Thoracic aorta endothelial cell (primary cell): ENCODE measurements around a stretch of chr6.

GRCh38 chr6:2299081-2300035, 54.0 kb upstream of the GMDS start:
- CAGE, long polyA plus RNA, result no peak

DNA sequence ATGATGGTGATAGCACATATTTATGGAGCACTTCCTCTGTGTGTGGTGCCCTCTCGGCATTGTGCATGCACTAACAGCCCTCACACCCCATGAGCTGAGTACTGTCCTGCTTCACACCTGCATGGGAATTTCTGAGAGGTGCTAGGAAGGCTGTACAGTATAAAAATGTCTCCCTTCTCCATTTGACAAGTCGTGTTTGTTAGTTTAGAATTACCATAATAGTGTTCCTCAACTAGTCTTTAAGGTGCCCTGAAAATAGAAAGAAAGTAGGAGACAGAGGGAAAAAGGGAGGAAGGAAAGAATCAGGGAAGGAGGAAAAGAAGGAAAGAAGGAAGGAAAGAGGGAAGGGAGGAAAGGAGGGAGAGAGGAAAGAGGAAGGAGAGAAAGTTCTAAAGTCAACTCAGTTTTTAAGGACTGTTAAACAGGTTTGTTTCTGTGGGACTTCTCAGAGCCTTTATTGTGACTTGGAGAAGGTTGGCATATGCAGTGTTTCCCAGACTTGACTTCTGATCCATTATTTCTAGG, 132.5 kb upstream of the GMDS start:
- CAGE, long polyA plus RNA, result no peak

DNA sequence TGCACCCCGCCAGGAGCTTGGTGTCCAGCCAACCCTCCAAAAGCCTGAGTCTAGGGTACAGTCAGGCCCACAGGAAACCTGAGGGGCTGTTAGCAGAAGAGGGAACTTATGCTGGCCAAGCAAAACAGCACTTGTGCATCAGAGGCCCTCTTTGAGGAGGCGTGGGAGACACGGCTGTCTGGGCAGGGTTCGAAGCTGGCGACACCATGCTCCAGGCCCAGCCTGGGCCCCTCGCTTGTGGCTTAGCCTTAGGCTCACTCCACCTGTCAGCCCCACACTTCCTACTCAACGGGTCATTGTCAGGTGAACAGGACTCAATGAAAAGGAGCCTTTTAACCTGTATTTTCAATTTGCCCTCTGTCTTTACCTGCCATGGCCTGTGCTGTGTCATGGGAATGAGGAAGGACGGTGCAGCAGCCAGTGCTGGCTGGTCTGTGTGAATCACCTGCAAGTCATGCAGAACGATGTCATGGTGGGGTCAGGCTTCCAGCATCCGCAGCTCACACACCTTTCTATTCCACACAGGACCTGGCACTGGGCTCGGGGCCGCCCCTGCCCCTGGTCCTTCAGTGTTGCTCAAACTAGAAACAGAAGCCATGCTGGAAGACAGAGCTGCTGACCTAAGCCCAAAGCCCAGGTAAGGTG, 188.6 kb upstream of the GMDS start:
- CAGE, long polyA plus RNA, result no peak

DNA sequence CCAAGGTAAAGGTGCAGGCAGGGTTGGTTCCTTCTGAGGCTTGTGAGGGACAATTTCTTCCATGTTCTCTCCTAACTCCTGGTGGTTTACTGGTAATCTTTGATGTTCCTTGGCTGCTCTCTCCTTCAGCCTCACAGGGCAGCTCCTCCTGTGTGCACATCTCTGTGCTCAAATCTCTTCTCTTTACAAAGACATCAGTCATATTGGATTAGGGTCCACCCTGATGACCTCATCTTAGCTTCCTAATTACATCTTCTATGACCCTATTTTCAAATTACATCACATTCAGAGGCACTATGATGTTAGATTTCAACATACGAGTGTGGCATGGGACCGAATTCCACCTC, 216.5 kb downstream of the MYLK4 start:
- CAGE, long polyA plus RNA, result no peak

GRCh38 chr6:2623166-2623861, 127.4 kb downstream of the MYLK4 start:
- CAGE, long polyA plus RNA, result no peak

DNA sequence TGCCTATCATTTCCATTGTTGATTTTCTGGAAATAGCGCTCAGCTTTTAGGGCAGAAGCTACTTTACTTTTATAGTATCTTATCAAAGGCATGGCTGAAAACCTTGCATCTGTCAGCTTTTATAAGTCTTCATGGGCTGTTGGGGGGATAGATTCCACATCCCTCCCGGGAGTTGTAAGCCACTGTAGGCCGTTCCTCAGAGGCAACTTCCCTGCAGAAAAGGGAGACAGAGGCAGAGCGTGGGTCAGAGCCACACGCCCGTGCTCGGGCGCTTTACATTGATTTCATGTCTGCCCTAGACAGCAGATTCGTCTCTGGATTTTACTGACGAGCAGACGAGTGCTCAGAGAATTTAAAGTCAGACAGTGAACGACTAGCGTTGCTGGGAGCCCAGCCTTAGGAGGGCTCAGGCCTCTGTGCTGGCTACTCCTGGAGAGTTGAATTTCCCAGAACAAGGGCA, 126.8 kb downstream of the MYLK4 start:
- CAGE, long polyA plus RNA, result no peak

DNA sequence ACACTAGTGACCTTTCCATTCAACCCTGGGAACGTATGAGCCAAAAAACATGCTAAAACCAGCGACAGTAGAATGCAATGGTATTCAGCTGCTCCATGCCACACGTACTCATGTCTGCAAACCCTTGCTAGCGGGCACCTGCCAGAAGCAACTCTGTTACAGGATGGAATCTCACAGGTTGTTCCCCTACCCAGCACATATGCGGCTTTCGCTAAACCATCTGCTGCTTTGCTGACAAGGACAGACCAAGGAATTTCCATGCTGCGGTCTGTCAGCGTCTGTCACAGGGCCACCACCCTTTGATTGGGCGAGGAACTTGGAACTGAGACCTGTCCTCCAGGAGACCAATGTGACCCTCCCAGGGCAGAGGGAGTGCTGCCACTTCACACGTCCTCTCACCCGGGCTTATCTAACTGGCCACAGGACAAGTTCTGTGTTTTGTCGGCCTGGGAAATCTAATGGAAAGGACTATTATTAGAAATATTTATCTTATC, 16.6 kb downstream of the MYLK4 start:
- CAGE, long polyA plus RNA, result no peak

DNA sequence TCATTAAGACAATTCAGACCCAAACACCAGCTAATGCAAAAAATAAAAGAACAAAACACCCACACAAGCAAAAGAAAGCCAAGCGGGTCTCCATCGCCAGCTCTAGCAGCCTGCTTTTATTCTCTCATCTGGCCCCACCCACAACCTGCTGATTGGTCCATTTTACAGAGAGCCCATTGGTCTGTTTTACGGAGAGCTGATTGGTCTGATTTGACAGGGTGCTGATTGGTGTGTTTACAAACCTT, 2.3 kb upstream of the WRNIP1 start:
- CAGE, long polyA plus RNA, result no peak

DNA sequence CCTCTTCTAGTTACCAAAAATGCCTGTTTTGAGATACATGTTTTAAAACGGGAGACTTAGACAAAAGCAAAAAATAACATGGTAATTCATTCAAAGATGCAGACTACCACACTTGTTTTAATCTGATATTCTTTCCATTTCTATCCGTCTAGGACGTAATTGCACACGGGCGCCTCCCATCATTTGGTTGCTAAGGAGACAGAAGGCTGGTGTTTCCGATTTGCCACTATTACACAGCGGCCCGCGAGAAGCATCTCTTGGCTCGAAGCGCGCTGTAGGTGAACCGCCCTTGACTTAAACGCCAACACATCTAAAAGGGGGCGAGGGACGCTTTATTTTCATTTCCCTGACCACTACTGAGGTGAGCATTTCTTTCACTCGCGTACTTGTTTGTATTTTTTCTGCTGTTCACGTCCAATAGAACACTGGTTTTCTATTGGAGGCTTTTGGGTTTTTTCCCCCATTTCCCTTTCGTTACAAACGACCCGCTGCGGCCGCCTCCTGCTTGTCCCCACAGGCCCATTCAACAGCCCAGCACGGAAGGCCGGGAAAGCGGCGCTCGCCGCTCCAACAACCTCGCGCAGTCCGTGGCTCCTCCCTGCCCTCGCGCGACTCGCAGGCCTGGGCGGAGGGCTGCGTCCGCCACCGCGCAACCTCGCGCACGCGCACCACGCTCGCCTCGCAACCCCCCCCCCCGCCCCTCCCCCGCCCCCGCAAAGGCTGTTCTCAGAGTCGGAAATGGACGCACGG, 520 bp upstream of the WRNIP1 start:
- CAGE, long polyA plus RNA, result no peak

GRCh38 chr6:2838502-2838701, 3.3 kb downstream of the SERPINB1 start:
- CAGE, long polyA plus RNA, result no peak

DNA sequence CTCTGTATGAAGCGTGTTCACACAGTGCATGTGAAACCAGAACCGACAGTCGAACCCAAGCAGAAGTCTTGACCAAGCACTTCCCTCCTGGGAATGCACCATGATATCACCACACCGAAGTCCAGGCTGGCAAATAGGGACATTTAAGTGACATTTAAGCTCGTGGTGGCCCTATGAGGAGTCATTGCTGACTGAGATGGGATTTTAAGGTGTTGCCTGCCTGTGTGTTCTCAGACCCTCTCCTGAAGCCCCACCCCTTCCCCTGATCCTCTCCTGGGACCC, 11.3 kb upstream of the SERPINB1 start:
- CAGE, long polyA plus RNA, result no peak

DNA sequence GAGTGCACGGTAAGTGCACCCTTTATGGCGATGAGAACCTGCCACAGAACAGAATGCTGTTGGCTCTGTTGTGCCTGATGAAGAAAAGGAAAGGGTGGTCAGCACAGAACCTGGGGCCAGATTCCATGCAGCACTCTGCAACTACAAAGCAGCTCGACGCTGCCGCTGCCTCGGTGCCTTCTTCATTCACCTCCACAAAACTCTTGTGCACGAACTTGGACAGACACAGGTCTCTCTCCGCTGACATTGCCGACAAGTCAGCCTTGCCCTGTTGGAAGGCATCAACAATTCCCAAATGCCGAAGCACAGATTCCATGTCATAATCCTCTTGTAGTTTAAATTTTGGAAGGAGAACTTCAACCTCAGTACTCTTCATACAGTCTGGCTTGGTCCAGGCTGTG, 13.0 kb downstream of the SERPINB9 start:
- CAGE, long polyA plus RNA, result no peak

GRCh38 chr6:2891654-2892363, 11.3 kb downstream of the SERPINB9 start:
- CAGE, long polyA plus RNA, result no peak

DNA sequence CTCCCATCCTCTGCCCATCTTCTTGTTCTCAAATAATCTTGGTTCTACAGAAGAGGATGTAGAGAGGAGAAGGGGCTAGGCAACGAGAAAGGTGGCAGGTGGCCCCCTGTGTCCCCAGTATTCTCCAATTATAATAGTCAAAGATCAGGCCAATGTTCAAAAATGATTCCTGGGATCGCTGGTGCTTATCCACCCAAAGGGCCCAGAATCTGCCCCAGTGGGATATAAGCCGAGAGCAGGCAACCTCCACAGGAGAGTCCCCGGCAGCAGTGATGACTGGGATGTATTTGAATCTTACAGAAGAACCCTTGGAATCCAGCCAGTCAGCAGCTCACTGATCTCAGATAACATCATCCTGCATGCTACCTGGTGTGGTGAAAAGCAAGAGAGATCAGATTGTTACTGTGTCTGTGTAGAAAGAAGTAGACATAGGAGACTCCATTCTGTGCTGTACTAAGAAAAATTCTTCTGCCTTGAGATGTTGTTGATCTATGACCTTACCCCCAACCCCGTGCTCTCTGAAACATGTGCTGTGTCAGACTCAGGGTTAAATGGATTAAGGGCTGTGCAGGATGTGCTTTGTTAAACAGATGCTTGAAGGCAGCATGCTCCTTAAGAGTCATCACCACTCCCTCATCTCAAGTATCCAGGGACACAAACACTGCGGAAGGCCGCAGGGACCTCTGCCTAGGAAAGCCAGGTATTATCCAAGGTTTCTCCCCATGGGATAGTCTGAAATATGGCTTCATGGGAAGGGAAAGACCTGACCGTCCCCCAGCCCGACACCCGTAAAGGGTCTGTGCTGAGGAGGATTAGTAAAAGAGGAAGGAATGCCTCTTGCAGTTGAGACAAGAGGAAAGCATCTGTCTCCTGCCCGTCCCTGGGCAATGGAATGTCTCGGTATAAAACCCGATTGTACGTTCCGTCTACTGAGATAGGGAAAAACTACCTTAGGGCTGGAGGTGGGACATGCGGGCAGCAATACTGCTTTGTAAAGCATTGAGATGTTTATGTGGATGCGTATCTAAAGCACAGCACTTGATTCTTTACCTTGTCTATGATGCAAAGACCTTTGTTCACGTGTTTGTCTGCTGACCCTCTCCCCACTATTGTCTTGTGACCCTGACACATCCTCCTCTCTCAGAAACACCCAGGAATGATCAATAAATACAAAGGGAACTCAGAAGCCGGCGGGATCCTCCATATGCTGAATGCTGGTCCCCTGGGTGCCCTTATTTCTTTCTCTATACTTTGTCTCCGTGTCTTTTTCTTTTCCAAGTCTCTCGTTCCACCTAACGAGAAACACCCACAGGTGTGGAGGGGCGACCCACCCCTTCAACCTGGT, 5.7 kb upstream of the SERPINB9 start:
- CAGE, long polyA plus RNA, result no peak

DNA sequence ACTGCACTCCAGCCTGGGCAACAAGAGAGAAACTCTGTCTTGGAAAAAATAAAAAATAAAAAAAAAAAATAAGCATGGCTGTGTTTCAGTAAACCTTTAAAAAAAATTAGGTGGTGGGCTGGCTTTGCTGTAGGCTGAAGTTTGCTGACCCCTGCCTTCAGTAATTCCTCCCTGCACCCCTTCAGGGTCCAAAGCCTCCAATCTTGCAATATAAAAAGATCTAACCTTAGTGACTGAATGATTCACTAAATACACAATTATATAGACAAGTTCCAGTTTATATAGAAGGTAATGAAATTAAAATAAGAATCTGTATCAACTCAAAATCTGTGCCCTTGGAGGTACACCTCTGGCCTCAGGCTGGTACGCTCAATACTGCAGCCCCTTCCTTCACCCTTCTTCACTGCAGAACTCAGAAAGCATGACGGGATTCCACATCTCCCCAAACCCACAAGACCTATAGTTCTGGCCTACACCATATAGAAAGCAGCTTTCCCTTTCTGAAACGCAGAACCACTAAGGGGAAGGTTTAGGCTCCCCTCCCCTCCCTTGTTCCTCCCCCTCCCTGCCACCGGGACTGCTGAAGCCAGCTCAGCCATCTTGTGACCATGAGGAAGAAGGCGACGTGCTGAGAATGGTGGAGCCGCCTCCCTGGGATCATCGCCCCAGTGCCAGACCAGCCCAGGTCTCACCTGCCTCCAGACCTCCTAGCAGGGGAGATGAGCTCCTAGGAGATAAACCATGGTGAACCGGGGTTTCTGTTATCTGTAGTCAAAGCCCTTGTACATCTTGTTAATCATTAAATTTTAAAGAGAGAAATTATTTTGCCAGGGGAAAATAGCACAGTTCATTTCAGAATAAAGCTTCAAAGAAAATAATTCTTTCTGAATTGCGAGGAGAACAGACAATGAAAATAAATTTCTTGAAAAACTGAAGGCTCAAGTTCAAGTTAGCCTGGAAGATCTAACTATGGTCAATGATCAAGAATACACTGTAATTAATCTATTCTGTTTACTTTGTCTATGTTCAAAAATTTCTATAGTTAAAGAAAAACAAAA, 19.7 kb downstream of the SERPINB6 start:
- CAGE, long polyA plus RNA, result no peak

- CAGE, long polyA plus RNA, result no peak
These were observed 4.9 kb downstream of the SERPINB6 start for GRCh38 chr6:2966359-2967065.

- CAGE, long polyA plus RNA, result no peak
These were observed 12.5 kb upstream of the RIPK1 start for GRCh38 chr6:3055792-3056267.

DNA sequence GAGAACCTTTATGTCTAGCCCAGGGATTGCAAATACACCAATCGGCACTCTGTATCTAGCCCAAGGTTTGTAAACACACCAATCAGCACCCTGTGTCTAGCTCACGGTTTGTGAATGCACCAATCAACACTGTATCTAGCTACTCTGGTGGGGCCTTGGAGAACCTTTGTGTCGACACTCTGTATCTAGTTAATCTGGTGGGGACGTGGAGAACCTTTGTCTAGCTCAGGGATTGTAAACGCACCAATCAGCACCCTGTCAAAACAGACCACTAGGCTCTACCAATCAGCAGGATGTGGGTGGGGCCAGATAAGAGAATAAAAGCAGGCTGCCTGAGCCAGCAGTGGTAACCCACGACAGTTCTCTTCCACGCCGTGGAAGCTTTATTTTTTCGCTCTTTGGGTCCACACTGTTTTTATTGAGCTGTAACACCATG, 13.9 kb upstream of the TUBB2A start:
- CAGE, long polyA plus RNA, result no peak

DNA sequence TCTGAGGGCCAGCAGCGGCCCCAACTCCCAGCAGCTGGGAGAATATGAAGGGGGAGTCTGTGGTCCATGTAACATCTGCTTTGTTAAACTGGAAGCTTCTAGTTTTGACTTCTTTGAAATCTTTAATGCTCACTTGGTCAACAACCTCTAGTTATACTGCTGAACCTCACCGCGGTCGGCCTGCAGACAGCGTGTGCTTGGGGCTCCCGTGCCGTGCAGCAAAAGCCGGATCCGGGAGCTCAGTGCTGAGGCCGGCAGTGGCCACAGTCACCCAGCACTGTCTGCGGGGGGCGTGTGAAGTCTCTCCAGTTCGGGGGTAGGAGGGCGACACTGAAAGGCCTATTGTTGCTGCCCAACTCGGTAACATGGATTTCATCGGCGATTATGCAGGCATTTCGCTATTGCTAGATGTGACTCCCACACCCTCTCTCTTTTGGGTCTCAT, 34.0 kb downstream of the TUBB2B start:
- CAGE, long polyA plus RNA, result no peak

DNA sequence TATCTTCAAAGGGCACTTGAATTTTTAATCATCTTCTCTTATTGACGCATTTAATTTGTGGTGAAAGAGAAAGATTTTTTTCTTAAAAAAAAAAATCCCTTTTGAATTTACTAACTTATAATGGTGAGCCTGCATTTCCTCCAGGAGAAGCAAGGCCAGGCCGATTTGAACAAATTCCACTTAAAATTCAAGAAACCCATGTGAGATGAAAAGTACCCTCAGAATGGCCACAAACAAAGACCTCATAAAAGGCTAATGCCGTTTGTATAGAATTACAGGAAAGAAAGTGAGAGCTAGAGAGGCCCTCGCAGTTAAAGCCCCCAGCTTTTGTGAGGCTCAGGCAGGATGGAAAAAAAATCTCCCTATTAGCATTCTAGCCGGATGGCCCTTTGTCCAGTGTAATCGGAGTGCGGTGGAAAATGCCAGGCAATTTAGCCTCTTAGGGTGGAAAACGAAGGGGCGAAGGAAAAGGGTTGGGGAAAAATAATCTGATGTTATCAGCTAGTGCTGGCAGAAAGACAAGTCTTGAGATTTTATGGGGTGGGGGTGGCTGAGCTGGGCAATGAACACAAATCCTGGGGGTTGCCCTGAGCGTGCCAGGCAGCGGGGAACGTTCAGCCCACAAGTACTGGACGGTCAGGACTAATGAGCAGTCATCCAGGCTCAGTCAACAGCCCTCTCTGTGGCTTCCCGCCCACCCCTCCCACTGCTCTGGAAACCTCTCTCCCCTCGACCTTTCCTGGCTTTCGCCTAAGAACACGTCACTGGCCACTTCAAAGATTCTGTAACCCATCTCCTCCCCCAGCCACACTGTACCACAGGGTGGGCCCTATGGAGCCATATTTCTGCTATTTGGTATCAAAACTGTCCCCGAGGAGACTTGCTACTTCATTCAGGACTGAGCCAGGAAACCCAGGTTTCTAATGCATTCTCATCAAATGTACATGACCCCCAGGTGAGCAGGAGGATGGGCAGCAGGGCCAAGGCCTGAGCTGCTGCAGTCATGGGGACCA, 92.5 kb downstream of the PSMG4 start:
- CAGE, long polyA plus RNA, result no peak